Skin of body (tissue), 2 donors: ENCODE measurements around a stretch of chr1.

- RAMPAGE, long total RNA: no peak
These were observed 37.8 kb upstream of the GCLM start for GRCh38 chr1:93946951-93947439.

DNA sequence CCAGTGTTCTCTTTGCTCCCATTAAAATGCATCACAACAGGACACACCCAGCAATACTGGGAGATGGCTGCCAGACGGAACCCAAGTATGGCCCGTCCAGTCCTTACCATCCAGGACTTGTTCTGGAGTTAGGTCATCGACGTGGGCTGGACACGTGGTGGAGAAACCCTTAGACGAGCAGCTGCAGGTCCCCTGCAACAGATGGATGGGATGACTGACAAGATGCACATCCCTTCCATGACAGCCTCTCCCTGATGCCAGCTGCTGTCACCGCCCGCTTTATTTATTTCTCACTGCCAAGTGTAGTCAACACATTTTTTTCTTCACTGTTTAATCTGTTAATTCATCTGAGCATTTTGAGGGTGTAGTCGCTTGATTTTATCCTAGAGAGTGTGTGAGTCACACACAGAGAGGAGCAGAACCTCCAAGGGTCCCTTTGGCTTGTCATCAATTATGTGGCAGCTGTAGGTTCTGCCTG is 81.0 kb downstream of the ABCA4 start:
- RAMPAGE, long total RNA: no peak

GRCh38 chr1:94095859-94096538 is 24.9 kb downstream of the ABCA4 start:
- RAMPAGE, long total RNA: no peak

DNA sequence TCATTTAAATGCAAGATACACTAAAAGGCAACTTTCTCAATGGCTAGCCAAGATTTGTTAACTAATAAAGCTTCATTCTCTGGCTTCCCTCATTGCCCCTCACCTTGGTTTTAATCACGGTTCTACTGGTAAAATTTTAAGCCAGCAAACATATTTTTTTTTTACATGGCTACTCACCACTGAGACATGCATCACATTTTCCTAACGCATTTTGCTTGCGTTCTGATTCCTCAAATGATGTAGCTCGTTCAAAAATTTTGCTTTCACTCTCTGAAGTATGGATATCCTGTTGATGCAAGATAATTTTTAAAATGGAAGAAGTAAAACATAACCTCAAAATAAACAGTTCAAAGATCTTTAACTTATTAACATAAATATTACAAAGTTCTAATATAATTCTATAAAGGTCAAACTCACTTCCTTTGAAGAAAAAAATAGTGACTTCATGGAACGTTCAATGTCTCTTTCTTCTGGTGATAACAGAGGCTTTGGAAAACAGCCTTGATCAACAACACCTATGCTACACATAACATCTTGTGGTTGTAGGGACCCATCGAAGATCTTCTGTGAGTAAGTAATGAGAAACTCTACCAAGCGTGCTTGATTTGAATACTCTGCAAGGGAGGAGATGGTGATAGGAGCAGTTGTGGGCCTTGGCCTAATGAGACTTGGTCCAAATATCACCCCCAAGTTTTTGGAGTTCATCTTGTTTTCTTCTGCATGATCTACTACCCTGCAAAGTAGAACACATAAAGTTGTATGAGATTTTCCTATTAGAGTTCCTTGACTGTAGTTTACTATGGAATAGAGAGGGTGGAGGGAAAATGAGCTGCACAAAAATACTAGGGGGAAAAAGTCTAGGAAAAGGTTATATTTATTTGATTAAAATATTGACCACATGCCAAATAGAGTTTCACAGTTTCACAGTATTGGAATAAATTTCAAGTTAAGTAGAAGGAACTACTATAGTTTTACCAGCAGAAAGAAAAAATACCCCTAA is 56.8 kb upstream of the ABCA4 start:
- RAMPAGE, long total RNA: no peak

DNA sequence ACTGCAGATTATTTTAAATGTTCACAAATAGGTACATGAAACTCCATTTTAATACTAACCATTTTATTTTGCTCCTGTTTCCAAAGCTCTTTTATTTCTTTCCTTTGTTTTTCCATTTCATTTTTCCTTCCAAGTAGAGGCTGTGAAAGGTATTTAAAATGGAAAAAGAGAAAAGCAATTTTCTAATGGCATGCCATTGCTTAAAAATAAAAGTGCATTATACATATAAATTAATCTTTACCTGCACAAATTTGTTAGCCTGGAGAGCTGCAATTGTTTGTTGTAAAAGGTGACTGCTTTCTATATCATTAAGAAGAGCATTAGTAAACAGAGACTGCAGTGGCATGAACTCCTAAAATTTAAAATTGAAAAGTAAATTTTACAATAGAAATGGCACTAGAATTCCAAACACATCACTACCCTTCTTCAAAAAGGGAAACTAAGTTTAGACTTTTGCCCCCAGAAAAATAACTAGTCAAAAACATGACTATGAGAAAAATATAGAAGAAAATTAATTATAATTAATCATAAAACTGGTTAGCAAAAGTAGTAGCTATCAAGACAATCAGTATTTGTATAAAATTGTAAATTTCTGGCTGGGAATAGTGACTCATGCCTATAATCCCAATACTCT is 34.4 kb downstream of the ARHGAP29 start:
- RAMPAGE, long total RNA: no peak

DNA sequence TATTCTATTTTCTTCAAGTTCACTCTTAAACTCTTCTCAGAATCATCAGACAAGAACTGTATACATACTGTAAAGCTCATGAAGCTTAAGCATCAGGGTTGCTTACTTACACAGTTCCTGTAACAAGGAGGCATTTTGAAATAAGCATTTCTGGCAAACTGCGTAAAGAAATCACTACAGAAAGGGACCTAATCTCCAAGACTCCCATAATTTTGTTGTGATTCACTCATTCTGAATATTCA is 8.6 kb upstream of the ARHGAP29 start:
- RAMPAGE, long total RNA: no peak

DNA sequence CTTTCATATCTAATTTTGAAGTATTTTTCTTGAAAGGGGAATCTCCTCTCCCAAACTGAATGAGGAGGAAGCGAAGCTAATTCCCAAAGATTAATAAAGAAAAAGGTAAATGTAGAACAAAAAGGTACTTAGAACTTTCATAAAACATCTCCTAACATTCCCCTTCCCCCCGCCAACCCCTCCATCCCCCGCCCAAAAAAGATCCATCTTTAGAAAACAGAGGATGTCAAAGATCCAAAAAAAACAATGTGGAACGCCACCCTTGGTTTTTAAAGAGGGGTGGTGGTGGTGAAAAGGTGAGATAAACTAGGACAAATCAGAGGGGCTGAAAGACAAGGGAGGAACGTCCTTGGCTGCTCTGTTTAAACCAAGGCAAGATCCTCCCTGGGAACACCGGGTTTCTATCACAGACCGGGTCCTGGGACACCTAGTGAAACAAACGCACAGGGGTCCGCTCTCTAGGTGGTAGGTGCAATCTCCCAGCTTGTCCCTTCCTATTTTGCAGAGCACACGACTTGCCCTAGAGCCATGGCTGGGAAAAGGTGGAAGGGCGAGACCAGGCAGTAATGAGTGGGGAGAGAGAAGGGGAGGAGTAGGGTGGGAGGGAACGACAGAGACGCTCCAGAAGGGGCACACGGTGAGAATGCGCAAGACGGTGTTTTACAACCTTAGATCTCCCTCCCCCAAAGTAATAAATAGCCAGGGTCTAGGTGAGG is 9.1 kb upstream of the ARHGAP29 start:
- RAMPAGE, long total RNA: no peak

DNA sequence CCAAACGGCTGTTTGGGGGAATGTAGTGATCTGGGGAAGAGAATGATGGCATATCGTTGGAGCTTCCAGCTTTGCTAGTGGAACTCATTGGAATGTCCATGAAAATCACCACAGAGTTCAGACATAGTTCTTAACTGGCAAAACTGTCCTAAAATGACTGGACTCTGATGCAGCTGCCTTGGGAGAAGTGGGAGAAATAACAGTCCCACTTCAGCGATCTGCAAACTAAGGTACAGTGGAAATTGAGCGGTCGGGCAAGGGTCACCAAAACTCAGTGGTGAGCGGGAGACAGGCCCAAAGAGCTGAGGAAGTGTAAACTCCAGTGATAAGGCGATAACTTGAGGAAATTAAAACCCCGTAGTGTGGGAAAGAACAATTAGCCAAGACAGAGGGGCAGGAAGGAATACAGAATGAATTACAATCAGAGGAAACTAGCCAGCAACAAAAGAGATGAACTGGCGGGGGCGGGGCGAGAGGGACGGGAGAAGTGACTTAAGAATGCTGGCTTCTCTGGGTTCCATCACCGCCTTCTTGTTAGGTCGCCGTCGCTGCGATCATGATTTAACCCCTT is 89.8 kb upstream of the ARHGAP29 start:
- RAMPAGE, long total RNA: no peak

- RAMPAGE, long total RNA: no peak
These were observed 38.6 kb upstream of the ABCD3 start for GRCh38 chr1:94379494-94379993.

DNA sequence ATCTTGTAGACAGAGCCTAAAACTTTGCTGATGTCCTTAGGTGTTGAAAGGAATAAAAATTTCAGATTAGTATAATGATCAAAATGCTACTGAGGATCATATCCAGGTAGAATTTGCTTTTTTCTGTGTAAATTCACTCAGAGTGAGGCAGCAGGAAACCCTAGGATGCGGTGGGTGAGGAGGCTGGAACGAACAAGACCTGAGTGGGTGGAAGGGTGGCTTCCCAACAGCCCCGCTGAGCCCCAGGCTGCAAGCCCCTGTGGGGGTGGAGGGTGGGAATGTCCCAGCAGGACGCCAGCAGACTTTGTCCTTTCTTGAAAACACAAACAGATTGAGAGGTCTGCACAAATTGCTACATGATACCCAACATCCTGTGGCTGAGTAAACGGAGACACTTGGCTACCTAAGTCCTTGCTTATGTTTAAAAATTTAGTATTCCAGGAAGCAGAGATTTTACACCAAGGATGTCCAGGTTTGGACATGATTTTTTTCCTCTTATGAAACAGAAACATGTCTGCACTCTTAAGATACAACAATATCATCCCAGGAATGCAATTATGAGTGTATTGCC is 11.7 kb upstream of the F3 start:
- RAMPAGE, long total RNA: no peak

DNA sequence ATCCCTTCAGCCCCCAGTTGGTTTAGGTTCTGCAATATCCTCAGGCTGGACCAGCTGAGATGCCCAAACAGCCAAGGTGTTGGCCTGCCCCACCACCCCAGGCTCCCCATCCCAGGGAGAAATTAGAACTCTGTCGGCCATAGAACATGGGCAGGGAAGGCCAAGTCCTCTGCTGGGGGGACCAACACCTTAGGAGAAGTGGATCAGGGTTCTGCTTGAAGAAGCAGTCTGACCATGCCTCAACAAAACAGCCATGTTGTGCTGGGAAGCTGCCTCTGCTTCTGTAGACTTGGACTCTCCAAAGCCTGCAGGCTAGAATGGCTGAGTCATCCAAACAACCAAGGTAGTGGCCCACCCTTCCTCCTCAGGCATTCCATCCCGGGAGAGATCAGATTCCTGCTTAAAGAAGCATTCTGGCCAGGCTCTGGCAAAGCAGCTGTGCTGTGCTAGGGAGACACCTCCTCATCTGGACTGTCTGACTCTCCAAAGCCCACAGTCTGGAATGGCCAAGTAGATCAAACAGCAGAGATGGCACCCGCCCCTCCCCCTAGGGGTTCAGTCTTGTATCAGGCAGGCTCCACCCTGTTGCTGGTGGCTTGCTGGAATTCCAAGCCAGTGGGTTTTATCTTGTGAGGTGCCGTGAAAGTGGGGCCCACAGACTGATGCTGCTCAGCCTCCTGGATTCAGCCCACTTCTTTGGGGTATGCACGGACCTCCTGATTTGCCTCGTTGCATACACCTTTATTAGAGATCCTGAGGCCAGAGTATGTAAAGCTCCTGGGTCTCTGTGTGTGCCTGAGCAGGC is 38.3 kb upstream of the F3 start:
- RAMPAGE, long total RNA: no peak

DNA sequence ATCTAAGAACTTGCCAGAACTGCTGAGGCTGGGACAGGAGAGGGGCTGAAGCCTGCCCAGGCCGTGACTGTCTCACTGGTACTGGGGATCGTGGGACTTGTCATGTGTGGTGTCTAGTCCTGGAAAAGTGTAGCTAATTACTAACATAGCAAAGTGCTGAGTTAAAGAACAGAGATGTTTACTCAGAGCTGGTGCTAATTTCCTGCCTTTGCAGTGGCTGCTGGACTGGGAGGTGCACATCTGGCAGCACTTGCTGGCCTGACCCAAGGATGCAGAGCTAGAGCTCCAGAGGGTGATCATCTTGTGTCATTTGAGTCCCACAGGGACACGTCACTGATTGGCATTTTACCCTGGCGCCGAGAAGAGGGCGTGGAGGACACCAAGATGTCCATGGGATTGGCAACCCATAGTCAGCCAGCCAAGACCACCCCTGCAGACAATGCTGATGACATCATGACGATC is 110.2 kb upstream of the SLC44A3 start:
- RAMPAGE, long total RNA: no peak

GRCh38 chr1:94713749-94714212 is 106.4 kb upstream of the SLC44A3 start:
- RAMPAGE, long total RNA: no peak

- RAMPAGE, long total RNA: no peak
These were observed 48.0 kb upstream of the SLC44A3 start for GRCh38 chr1:94772142-94772633.

DNA sequence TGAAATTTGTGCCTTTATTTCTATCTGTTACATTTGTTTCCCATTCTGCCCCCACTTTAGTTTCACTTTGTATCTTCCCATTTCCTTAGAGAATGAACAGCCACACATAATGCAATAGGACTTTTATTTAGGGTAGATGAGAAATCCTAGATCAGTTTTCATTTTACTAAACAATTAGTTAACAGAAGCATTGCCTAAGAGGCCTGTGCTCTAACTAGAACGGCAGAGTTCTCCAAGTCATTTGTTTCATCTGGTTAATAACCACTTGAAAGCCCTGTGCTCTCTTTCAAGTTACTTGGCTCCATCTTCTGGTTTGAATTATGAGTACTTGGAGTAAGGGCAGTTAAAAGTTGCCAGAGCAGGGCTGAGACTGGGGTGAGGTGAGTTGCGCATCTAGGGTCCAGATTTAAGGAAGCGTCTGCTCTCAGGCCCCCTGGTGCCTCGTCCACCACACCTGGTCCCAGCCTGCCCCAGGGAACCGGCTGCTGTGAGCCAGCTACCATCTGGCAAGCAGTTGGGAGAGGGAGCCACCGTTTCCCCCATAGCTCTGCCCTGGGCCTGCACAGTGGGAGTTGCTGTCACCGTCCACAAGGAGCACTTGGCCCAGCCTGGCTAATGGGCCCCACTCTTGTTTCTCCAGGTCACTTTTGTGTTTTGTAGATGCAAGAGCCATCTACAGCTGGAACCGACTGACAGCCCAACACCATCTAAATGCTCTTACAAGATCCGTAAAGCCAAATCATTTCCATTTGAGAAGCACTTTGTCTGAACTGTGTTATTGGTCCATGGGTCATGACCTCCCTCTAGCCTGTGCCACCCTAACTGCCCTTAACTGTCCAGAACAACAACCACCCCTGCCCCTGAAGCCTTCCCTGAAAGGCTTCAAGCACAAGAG is 18.0 kb upstream of the SLC44A3 start:
- RAMPAGE, long total RNA: no peak

DNA sequence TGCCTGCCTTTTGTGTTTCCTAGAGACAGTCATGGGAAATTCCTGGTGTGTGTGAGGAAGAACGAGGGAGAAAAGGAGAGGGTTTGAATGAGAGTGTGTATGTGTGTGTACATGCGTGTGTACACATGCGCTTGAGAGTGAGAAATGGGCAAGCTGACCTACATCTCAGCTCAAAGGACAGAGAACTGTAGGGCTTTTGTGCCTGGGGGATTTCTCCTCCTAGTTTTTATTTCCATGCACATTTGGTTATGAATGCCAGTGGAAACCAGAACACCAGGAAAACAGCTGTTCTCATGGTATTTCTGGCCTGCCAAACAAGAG is 45.1 kb downstream of the SLC44A3 start:
- RAMPAGE, long total RNA: no peak

GRCh38 chr1:94873719-94874414 is 53.0 kb downstream of the CNN3 start:
- RAMPAGE, long total RNA: no peak

DNA sequence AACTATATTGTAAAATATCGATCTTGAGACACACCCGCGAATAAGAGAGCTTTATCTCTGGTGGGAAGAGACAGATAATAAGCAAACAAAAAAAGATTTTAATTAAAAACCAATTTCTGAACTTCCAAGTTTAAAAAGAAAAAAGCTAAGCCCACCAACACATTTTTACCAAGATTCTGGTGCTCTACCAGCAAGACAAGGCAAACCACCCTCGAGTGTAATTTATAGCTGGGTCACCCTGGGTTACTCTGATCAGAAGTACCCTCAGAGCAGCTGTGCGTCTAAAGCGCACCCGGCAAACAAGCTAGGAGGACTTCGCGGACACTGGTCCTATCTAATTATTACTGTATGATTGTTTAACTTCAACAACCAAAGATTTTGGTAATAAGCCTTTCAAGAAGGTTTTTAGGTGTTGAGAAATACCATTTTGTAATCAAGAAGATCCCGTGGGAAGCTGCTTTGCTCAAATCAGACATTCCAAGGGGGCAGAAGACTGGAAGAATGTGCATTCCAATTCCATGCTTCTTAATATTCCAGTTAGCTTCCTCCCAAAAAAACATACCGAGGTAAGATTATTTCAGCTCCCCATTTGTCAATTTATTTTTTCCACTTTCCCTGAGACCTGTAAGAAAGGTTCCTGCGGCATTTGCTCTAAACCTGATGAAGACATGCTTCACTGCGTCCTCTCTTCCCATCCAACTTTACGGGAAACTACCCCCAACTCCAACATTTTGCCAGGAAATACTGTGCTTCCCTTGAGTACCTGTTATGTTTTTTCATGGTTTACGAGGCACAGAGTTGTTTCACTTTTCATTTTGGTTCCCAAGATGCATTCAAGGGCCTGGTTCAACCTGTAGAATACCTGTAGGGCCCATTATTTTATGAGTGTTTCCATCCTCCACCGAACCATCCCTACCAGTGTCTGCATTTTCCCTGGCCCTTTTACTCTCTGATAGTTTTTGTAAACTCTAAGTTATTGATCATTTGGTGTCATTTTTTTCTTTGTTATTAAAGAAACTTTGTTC is 4.2 kb downstream of the CNN3 start:
- RAMPAGE, long total RNA: no peak

GRCh38 chr1:94926142-94926791 is 643 bp downstream of the CNN3 start:
- RAMPAGE, long total RNA: no peak

- RAMPAGE, long total RNA: no peak
These were observed 645 bp upstream of the CNN3 start for GRCh38 chr1:94927283-94928227.